OVCAR3 (cell line): ENCODE results near the gene CBY2.

GRCh38 chr13:44437744-44438036 lies 64.1 kb downstream of the SERP2 start:
- RRBS: no CpG with 5 or more reads among the region's 1 CpG

GRCh38 chr13:44576879-44577209 lies 714 bp upstream of the TSC22D1 start:
- RRBS: 2% methylated on average over 9 of the region's 39 CpGs

- RRBS: no CpG with 5 or more reads among the region's 13 CpGs
Measured at GRCh38 chr13:44763929-44764667, 188.0 kb upstream of the TSC22D1 start.

DNA sequence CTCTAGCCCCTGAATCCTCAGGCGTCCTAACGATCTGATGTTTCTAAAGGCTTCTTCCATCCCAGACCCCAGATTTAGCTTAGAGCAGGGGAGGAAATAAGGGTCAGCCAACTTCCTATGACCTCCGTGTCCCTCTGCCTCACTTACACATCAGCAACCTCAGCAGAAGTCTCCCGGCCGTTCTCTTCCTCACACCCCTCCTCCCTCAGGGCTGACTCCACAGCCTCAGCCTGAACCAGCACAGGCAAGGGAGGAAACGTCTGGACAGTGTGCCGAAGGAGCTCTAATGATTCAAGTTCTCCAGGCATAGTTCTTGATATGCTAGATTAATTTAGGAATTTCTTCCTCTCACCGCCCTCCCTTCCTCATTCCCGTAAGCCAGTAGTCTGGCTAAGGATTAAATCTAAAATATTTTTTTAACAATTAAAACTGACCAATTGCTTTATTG lies 121.4 kb downstream of the NUFIP1 start:
- RRBS: no CpG with 5 or more reads among the region's 9 CpGs

GRCh38 chr13:45325530-45326215 lies 15.3 kb downstream of the TPT1 start:
- RRBS: no CpG with 5 or more reads among the region's 5 CpGs

DNA sequence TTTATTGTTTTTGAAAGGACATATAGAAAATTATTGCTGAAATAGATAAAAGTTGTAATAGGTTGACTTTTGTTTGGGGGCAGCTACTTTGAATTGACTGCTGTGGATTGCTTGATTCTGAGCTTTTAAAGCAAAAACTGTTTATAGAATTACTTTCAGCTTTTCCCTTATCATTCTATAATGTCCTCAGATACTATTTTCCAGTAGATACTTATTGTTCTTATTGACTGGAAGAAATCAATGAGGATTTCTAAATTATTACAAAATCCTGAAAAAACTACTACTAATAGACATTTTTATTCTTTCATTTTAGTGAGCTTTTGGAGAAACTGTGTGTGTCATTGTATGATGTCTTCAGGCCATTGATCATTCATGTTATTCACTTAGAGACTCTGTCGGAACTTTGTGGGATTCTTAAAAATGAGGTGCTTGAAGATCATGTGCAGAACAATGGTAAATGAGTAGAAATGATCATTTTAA lies 28.3 kb downstream of the COG3 start:
- RRBS: no CpG with 5 or more reads among the region's 1 CpG

GRCh38 chr13:45702036-45702645 lies at the start of gene CBY2:
TSS of gene CBY2 (plus strand) at chr13:45702320.
- RRBS: no CpG with 5 or more reads among the region's 2 CpGs

DNA sequence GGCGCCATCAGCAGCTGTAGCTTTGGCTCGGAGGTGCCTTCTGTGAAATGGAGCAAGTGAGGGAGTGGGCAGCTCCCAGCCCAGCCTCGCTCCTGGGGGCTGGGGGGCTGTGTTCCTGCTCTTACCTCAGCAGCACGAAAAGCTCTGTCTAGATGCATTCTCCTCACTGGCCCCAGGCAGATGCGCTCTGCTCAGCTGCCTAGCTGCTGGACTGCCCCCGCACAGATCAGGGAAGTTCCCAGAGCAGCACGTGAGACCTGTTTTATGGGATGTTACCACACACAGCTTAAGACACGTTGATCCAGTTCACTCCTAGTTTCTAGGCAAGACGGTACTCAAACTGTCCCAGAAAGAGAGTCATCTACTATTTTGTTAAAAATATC lies 13.6 kb downstream of the LCP1 start:
- RRBS: no CpG with 5 or more reads among the region's 9 CpGs

- RRBS: no CpG with 5 or more reads among the region's 6 CpGs
Measured at GRCh38 chr13:46172492-46173042, 9.4 kb downstream of the LCP1 start.

DNA sequence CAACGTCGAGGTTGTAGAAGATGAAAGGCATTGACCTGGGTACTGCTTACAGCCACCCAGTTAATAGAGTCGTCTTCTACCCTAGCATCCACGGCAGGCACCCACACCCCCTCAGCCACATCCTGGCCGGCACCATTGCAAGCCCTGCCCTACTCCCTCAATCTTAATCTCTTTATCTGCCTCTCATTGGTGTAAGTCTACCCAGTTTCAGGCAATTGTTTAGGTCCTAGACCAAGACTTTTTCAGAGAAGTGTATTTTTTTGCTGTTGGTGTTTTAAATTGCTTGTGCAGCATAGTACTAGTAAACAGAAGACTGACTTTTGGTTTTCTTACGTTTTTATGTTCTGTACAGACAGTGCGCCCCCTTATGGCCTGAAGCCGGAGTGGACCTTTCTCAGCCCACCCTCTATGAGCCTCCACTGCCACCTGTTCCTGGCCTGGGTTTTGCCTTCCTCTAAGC lies 2.3 kb upstream of the LCP1 start:
- RRBS: no CpG with 5 or more reads among the region's 8 CpGs

DNA sequence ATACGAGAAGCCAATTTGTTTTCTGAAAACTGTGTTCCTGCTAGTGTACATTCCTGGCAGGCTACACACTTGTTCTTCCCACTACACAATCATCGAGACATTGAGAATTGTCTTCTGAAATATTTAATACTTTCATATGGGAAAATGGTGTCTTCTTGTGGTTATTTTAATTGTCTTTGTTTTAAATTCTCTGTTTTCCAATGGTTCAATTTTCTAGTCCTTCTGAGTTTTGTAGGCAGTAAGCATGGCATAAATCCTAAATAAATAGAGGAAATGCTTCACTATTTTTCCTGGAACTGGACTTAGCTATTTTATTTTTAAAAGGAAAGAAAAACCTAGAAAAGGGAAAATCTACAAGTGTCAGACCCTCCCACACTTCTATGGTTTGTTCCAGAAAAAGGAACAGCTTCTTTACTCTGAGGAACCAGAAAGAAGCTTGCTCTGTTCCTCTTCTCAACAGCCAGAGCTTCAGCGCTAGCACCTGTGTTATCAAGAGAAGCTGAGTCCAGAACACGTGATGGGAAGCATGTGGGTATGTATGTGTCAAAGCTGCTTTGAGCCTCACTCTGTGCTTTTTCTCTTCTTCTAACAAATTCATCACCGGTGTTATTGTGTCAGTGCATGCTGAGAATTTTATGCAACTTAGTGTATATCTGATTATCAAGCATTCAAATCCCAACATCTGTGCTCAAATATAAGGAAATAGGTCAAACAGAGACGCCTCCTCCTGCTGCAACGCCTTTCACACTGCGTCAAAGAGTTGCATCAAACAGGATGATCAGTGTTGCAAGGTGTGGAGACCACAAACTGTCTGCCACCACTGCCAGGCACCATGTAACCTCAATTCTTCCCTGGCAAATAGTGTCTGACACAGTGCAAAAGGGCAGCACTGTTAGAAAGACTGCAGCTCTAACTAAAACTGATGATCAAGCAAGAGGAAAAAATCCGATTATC lies 83.7 kb downstream of the LRRC63 start:
- RRBS: no CpG with 5 or more reads among the region's 9 CpGs

- RRBS: 100% methylated on average over 1 of the region's 19 CpGs
Measured at GRCh38 chr13:46374228-46375355, 12.5 kb downstream of the RUBCNL start.

- RRBS: no CpG with 5 or more reads among the region's 6 CpGs
Measured at GRCh38 chr13:46403807-46404242, 16.8 kb upstream of the RUBCNL start.

GRCh38 chr13:46467511-46468279 lies 80.6 kb upstream of the RUBCNL start:
- RRBS: no CpG with 5 or more reads among the region's 20 CpGs

- RRBS: no CpG with 5 or more reads among the region's 7 CpGs
Measured at GRCh38 chr13:46571895-46572552, 19.1 kb downstream of the LRCH1 start.

DNA sequence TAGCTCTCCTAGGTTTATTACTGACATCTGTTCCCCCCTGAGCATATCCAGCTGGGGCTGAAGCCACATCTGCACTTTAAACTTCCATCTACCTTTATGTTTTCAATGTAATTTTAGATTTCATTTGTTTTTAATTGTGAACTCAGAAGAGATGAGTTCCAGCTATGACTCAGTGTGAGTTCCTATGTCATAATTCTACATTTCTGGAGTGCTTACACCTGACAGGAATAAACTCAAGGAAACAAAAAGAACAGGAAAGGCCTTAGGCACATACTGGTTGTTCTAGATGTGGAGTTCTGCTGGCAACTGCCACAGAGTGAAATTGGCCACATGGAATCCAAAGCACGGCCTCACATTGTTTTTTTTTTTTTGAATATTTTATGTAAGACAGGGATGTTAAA lies 42.5 kb downstream of the LRCH1 start:
- RRBS: no CpG with 5 or more reads among the region's 1 CpG

DNA sequence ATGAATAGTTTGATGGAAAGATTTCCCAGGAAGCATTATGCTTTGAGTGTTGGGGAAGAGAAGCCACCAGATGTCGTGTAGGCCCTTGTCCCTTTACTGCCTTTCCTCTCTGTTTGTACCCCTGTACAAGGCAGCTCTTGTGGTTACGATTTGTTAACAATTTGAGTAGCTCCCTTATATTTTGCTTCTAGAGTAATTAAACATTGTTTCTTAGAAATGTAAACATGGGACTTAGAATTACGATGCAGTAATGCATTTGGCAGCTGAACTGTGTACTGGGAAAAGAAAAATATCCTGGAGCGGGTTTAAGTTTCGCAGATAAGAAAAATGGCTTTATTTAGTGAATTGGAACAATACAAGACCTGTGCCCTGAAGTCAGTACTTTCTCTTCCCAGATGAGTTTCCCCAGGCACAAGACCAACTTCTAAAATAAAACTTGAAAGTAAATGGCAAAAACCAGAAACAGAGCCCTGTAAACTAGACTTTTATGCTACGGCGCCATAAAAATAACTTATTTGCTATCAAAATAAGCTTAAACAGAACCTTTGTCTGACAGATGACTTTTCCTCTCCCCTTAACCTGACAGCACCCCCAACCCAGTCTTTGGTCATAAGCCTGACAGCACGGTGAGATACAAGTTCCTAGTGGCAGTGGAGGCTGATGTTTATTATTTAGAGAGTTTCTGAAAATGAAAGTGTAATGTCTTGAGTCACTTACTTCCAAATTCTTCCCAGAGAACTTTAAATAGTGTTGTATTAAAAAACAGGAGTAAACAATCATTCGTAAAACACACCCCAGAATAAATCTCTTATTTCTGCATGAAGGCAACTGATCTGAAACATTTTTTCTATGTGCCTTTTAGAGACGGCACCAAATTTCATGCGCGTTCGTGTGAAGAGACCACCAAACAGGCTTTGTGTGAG lies 63.1 kb downstream of the LRCH1 start:
- RRBS: no CpG with 5 or more reads among the region's 13 CpGs

DNA sequence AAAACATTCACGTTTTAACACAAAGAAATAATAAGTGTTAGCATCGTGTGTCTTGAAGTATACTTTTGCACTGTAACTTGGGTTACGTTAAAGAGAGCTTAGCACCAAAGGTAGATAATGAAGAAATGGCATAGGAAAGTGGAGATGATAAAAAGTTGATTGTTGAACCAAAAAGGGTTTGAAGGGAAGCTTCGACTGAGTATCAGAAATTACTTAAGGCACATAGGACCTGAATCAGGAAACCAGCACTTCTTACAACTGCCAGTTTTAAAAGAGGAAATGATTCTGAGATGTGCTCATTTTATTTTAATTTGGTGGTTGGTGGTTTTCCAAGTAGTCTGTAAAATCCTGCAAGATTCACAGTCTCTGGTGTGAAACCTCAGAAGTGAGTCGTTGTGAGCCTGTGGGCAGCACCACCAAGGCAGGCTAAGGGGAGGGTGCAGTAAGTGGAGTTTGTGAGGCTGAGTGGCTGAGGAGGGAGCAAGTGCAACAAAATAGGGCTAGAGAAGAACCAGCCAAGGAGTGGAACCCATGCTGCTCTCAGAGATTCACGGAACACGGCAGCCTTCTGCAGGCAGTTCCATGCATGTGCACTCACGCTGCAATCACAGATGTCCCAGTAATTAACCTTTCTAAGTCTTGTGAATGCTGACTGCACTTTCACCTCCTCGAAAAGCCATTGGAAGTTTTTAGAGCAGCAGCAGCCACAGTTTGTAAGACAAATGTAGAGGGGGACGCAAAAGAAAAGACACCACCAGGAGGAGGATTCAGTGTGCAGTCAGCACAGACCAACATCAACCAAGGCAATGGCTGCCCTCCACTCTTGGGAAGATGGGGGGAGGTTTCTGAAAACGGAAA lies 45.1 kb downstream of the ESD start:
- RRBS: no CpG with 5 or more reads among the region's 11 CpGs

DNA sequence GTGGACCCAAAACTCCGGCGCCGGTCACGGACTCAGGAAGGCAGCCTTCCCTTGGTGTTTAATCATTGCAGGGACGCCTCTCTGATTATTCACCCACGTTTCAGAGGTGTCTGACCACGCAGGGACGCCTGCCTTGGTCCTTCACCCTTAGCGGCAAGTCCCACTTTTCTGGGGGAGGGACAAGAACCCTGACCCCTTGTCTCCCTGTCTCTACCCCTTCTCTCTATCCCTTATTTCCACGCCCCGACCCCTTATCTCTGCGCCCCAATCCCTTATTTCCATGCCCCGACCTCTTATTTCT lies 19.5 kb downstream of the NUDT15 start:
- RRBS: no CpG with 5 or more reads among the region's 13 CpGs

DNA sequence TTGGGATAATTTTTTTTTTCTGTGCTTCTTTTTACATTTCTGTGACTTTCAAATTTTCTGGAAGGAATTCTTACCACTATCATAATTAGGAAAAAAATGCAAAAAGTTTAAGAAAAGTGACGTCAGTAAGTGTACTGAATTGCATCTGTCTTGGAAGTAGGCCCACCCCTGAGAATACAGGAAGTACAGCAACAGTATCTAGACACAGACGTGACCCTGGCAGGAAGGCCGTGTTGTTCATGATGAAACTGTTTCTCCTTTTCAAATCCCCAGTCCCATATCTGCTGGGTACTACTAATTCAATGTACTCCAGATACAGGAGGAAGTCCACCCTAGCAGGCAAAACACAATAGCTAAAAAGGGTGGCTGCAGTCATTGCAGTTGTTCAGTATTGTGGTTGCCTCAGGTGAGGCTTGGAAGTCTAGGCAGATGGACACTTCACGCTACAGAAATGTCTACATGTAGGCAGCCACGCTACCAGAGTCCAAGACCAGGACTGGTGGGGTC lies 49.5 kb upstream of the MED4 start:
- RRBS: no CpG with 5 or more reads among the region's 5 CpGs